Tibial artery (tissue), 1 donor: ENCODE measurements around a stretch of chr2.

DNA sequence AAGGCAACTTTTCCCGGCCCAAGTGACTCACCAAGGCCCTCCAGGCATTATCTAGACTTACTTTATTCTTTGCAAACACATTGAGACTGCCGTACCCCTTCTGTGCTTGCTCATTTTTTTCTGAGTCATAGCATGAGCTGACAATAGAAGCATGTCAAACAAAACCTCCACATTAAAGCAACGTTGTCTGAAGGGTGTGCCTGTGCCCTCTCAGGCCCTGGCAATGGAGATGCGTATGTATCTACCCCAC, 298.1 kb downstream of the CDCA7 start:
- PRO-cap: no peak

DNA sequence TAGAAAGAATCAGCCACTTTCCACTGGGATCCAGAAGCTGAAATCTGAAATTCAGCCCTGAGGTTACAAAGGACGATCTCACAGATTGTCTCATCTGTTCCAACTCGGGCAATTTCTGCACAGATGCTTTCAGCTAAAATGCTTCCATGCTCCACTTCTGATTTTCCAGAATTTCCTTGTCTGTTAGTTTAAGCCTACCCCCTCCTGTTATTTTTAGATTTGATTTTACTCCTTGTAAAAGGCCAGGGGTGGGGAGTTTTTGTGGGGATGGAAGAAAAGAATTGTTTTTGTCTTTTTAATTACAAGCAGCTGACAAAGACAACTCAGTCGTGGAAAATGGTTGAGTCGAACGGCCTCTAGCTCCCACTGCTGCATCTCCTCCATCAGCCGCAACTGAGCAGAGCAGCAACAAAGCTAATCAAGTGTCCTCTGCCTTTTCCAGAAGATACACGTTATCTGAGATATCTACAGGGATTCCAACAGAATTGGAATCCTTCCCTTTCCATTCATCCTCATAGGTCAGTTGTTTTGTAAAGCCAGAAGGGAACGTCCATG, 97.9 kb downstream of the SP3 start:
- PRO-cap: no peak

DNA sequence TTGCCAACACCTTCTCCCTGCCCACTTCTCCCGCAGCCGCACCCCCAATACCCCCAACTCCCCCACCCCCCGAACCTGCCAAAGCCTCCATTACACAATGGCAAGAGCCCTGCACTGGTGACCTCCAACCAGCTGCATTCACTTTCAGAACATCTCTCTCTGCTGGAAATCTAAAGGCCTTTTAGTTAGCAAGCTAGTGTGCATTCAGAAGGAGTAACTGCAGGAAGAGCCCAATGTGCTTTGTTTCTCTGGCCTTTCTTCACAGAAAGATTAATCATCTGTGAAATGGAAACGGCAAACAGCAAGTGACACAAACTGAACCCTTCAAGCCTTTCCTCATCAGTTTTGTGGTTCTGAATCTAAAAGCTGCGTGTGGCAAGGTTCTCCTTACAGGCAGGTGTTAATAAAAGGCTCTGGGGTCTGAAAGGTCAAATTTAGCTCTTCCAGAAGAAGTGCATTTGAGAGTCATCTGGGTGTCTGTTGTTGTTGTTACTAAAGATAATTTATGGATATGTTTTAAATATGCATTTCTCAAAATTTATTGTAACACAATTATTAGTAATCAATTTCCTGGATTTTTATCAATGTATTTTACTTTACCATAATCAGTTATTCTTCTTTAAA, 124.0 kb downstream of the OLA1 start:
- PRO-cap: no peak

DNA sequence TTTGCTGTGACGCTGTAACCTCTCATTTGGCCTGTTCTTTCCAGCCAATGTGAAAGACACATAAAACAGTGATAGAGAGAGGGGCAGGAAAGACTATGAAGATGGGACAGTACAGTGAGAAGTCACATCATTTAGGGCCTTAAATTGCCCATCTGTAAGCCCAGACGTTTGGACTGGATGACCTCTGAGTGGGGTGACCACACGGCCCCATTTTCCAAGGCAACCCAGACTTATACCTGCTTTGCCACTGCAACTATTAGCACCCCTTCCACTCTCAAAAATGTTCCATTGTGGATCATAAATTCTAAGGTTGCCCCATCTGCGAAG, 39.2 kb downstream of the WIPF1 start:
- PRO-cap: no peak

- PRO-cap: no peak
These were observed 7.1 kb downstream of the WIPF1 start for GRCh38 chr2:174590521-174590833.

DNA sequence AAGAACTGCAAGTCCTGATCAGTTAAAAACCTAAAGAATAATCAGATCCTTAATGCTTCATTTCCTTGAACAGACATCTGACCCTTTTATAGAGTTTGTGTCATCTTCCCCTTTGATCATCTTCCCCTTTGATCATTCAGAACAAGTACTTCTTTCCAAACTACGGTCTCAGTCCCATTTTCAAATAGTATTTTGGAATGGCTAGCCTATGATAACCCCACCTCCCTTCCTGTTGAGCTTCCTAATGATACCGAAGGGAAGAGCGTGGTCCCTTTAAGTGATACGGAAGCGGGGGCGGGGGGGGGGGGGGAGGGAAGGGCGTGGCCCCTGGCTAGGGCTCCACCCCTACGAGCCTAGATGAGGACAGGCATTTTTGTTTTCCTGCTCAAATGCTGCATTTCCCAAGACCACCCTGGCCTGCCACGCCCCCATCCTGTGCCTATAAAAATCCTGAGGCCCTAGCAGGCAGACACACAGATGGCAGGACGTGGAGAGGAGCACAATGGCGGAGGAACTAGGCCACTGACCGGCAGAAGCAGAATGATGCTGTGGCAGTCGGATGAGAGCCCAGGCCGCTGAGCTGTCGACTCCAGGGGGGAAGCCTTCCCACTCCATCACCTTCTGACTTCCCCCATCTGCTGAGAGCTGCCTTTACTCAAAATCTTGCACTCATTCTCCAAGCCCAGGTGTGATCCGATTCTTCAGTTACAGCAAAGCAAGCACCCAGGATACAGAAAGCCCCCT, 24.2 kb upstream of the CHRNA1 start:
- PRO-cap: no peak

DNA sequence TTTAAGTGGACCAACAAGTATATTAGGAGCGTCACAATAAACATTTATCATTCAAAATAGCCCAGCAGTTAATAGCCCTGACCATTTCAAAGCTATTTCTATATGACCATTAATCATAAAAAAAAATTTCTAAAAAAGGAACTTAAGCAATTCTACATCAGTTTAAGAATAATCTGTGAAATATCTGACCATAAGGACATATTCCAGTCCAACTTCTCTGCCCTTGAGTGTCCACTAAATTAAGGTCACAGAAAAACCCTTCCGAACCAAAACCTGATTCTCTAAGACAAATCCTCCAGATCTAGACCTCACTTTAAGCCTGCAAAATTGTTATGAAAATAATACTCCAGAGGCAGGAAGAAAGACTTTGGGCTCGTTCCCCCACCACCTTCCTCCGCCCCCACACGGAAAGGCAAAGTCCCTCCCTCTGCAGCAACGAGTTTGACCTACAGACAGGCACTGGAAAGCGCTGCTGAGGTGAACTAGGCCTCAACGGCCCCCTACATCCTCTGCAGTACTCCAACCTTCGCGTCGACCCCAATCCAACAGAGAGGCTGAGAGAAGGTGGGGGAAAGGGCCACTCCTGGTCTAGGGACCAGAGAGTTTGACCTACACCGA, 893 bp downstream of the ATP5MC3 start:
- PRO-cap: no peak

DNA sequence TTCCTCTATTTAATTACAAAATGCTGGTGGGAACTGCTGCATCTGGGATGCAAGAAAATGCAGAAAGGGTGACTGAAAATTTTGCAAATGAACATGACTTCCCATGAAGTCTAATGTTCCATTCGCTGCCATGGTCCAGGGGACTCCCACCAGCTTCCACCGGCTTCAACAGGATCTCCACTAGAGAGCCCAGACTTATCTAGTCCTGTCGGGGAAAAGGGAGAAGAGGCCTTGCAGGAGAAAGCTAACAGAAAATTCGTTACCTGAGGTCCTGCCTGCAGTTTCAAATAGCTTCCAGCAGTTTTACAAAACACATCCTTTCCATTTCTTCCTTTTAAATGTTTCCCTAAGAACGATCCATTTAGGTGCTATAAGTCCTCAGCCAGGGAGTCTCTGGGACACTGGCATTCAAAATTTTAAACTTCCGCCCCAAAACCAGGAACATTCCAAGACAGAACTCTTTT, 1.8 kb upstream of the HOXD9 start:
- PRO-cap: no peak

DNA sequence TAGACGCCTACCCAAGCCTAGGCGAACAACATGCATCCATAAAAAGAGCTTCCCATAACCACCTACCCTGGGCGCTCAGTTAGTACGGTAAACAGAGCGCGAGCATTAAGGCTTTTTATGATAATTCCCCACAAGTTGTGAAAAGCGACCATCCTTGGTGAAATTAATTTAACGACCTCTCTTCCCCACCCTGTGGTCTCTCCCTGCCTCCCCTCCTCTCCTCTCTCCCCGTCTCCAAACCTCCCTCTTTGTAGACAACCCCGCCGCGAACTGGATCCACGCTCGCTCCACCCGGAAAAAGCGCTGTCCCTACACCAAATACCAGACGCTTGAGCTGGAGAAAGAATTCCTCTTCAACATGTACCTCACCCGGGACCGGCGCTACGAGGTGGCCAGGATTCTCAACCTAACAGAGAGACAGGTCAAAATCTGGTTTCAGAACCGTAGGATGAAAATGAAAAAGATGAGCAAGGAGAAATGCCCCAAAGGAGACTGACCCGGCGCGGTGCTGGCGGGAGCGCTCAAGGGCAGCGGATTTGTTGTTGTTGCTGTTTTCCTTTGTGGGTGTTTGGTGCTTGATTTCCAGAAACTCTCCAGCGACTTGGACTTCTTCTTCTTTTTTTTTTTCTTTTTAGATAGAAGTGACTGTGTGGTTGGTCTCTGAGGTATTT, 1.3 kb downstream of the HOXD9 start:
- PRO-cap: no peak

GRCh38 chr2:176137966-176138310, 8.4 kb downstream of the HOXD8 start:
- PRO-cap: no peak

DNA sequence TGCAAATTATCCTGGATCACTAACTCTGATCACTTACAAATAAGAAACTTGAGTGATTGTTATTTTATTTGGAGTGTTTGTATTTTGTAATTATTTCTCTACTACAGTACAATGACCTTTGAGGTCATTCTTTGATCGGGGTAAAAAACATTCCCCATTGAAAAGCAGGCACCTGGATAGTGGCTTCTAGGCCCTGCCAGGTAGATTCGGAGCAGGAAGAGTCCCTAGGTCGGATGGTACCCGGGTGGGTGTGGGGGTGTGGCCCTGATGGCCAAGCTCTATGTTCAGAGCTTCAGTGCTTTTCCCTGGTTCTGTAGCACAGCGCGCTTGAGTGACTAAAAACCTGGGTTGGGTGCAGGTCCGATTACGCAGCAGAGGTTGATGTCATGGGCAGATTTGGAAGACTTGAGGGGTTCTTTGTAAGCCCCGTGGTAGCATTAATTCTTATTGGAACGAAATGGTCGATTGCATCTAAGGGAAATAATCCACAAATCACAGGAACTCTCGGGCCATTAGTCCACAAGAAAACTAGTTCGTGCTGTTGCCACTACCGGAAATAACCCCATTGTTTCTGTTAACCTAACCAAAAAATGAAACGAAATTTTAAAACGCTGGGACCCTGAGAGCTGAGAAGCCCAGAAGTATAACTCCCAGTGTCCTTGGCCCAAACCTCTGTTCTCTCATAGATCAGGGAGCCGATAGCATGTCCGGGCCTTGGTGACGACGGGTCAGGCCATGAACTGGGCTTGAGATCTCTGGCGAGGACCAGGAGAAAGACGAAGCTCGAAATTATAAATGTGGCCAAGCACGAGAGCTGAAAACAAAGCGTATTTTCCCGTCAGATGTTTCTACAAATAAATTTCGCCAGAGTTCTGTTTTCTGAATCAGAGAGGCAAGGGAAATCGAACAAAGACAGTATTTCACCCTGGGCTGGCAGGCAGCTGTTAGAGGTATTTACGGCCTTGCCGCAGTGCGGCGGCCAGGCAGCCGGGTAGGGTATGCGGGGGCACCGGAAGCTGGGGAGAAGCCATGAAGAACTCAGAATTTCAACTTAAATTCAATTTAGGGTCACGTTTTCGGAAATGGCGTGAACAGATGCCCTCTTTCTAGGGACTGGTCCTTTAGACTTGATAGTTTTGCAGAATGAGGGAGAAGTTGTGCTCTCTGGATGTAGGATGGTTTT, 9.2 kb downstream of the HOXD8 start:
- PRO-cap: no peak

DNA sequence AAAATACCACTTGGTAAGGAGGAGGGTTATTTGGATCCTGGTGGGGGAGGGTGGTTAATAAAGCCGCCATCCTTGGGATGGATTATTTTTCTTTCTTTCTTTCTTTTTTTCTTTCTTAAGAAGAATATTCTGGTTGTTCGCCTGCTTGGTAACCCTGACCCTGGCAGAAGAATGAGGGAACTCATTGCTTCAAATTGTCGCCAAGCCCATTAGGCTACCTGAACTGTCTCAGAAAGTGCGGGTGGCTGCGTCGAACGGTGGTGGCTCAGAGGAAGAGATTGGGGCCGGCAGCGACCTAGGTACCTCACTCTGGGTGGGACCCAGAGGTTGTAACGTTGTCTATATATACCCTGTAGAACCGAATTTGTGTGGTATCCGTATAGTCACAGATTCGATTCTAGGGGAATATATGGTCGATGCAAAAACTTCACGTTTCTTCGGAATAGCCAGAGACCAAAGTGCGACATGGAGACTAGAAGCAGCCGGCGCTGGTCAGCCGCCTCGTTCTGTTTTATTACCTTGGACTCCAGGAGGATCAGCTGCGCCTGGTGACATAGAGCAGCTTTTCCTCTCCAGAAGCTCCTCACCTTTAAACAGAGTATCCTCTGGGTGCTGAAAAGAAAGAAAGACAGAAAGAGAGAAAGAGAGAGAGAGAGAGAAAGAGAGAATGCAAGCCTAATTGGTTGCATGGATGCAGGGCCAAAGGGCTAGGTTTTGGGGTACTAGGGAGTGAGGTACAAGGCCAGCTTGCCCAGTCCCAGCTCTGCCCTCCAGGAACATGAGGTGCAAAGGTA, 1.2 kb upstream of the HOXD4 start:
- PRO-cap: no peak

GRCh38 chr2:176164593-176165764, 7.9 kb downstream of the HOXD3 start:
- PRO-cap: no peak

- PRO-cap: no peak
These were observed 12.8 kb upstream of the HOXD1 start for GRCh38 chr2:176175666-176176120.

- PRO-cap: no peak
These were observed 208.1 kb downstream of the MTX2 start for GRCh38 chr2:176477371-176477734.

DNA sequence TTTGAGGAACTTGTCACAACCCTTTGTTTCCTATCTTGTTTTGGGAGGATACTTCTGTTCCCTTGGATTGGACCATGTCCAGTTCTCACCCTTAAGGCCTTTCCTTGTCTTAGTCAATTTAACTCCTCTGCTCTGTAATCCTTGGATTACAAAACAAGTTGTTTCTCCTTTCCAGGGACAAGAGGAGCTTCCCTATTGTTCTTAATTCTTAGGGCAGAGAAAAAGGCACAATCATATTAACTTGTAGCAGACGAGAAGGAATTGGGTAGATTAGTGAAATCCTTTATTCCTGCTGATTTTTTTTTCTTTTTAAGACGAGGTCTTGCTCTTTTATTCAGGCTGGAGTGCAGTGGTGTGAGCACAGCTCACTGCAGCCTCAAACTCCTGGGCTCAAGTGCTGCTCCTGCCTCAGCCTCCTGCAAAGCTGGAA, 225.9 kb downstream of the MTX2 start:
- PRO-cap: no peak

GRCh38 chr2:176565813-176566372, 296.7 kb downstream of the MTX2 start:
- PRO-cap: no peak

DNA sequence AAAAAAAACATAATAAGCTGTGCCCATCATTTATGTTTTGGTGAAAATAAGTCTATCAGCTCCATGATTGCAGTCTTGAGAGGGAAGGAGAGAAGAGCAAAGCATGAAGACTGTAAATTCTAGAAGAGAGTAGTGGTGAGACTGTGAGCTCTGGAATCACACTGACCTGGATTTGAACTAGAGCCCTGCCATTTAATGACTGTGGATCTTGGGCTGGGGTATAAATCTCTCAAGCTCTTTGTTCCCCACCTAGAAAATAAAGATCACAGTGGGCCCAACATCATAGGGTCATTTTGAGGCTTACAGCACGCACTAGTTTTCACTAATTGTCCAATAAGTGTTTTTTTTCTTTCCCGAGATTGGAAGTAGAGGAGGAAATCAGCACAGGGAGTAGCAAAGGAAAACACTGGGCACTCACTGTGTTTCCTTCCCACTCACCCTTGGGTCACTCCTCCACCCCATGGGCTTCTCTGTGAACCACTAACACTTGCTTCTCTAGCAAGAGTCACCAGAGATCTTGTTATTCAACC, 61.4 kb upstream of the HNRNPA3 start:
- PRO-cap: no peak

- PRO-cap: no peak
These were observed 16.1 kb downstream of the HNRNPA3 start for GRCh38 chr2:177228511-177229301.

DNA sequence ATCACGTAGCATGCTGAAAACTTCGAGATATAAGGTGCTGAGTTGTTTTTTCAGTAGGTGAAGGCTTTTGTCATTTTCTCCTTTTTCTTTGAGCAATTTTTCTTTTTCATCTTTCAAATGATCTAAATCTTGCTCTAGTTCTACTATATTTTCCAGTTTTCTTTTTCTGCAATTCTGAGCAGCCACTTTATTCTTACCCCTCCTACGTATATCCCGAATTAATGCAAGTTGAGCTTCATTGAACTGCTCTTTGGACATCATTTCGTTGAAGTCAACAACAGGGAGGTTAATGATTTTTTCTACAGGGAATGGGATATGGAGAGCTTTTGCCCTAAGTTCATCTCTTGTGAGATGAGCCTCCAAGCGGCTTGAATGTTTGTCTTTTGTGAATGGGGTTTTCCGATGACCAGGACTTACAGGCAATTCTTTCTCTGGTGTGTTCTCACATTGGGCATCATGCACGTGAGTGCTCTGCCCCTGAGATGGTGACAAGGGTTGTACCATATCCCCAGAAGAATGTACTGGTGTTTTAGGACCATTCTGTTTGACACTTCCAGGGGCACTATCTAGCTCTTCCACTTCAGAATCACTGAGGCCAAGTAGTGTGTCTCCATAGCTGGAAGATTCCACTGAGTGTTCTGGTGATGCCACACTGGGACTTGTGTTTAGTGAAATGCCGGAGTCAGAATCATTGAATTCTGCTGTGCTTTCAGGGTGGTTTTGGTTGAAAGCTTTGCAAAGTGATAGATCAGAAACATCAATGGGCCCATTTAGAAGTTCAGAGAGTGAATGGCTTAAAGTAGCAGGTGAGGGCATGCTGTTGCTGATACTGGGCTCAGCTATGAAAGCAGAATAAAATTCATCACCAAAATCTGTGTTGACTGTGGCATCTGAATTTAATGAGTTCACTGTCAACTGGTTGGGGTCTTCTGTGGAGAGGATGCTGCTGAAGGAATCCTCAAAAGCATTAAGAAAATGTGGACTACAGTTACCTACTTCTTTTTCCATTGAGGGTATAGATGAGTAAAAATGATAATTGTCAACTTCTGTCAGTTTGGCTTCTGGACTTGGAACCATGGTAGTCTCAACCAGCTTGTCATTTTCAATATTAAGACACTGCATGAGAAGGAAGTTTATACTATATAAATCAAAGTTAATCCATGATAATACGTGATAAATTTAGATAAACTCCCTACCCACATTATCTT, 18.7 kb downstream of the HNRNPA3 start:
- PRO-cap: no peak